LUHMES (cell line): ENCODE results near the gene PPRC1.

DNA sequence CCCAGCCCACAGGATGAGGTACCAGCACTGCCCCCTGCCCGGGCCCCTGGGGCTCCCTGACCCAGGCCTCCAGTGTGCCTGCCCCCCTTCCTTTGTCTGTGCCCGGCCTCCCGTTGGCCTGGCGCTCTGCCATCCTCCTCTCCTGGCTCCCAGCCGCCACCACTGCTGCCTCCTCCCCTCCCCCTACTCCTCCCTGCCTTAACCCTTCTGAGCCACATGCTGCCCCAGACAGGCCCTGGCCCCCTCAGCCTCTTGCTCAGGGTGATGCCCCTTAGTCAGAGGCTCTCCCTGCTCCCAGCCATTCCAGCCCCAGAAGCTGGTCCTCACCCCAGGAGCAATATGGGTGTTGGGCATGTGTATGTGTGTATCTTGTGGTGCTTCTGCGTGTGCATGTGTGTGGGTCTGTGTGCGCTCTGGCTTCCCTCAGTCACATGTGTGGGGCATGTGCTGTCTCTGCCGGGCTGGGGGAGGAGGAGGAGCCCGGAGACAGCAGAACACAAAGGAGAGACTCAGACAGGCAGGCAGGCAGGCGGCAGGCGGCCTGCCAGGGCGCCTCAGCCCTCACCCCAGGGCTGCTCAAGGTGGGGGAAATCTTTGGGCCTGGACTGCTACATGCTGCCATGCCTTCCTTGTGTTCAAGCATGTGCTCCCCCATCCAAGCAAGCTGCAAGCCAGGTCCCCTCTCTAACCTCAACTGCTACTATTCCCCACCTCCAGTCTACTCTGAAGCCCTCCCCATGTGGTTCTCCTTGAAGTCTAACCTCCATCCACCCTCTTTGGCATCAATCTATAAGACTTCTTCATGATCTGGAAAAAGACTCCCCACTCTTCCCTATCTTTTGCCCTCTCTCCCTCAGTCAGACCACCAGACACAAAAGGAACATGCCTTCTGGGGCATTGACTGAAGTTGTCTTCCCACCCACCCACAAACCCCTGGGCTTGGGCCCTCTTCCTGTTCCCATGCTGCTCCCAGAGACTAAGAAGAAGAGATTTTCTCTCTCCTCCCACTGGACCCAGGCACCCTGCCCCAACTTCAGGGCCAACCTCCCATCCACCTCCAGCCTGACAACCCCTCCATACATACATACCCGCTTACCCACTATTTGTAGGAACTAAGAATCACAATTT lies 2.3 kb downstream of the LDB1 start:
- PRO-cap, result bidirectional peak, plus-strand start at position 226 of the sequence, minus-strand start at position 168 of the sequence; bidirectional peak, plus-strand start at position 496 of the sequence, minus-strand start at position 438 of the sequence

GRCh38 chr10:102121005-102121548 lies 909 bp upstream of the LDB1 start:
- PRO-cap, result no peak

DNA sequence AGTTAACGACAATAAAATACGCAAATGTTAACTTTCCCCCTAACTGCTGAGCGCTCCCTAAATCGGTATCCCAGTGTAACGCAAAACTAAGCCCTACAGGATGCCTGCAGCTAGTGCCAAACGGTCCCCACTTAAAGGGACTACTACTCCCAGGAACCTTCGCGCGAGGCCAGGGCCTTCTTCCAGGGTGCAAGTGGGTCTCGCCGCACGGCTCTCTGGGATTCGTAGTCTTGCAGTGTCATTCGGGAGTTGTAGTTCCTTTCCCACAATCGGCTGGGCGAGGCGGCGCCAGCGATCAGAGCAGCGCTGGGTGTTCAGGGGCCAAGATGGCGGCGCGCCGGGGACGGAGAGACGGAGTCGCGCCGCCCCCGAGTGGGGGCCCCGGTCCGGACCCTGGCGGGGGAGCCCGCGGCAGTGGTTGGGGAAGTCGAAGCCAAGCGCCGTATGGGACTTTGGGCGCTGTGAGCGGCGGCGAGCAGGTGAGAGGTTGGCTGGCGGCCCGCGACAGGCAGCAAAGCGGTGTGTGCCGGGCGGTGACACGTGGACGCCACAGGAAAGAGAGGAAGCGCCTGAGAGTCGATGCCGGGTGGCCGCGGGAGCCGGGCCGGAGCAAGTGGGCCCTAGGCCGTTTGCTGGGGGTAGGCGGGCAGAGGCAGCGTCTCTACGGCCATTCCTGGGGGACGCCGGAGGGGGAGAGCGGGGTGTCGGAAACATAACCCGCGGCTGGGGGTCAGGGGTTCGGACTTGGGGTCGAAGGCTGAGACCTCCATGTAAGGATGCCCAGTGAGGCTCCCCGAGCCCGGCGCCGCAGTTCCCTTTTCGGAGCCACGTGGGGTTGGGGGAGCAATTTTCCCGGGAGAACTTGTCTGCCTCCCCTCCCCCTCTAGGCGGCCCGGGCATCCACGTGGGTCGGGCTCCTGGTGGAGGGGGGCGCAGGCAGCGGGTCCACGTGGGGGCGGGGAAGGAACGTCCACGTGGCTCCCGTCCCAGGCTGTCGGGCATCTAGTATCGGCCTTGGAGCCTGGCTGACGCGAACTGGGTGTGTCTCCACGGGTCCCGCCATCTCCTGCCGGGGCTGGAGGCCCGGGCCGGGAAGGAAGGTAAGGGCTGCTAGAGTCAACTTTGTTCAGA lies at the start of gene PPRC1:
Gene PPRC1 (plus strand): TSS at position 298 of the 1,131 bp plus-strand sequence.
- PRO-cap, result bidirectional peak, plus-strand start at position 297 of the sequence, minus-strand start at position 139 of the sequence; bidirectional peak, plus-strand start at position 1,000 of the sequence, minus-strand start at position 822 of the sequence

DNA sequence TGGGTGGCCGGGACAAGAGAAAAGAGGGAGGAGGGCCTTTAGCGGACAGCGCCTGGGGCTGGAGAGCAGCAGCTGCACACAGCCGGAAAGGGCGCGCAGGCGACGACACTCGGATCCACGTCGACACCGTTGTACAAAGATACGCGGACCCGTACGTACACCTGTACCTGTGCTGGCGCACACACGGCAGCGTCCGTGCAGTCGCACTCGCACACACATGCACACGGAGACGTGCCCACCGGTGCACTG lies 957 bp upstream of the NFKB2 start:
- PRO-cap, result no peak

GRCh38 chr10:102395820-102396493 lies 452 bp downstream of the NFKB2 start:
- PRO-cap, result no peak

- PRO-cap, result no peak
Measured at GRCh38 chr10:102397879-102398376, 2.4 kb downstream of the NFKB2 start.

DNA sequence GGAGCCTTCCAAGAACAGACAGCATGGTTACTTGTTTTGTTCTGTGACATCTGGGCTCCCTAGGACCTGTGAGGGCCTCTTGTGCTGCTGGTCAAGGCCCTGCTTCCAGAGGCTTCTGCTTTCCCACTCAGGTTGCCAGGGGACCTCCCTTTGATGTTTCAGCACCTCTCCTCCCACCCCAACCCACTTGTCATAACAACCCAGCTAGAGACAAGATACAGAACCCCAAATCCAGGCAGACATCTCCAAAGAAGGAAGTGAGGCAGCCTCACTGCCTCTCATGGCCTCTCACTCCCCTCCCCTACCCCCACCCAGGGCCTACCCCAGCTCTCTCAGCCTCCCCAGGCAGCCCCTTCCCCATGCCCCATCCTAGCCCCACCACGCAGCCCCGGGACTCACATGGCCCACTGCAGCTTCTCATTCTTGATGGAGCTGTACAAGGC lies 11.3 kb downstream of the NFKB2 start:
- PRO-cap, result no peak

DNA sequence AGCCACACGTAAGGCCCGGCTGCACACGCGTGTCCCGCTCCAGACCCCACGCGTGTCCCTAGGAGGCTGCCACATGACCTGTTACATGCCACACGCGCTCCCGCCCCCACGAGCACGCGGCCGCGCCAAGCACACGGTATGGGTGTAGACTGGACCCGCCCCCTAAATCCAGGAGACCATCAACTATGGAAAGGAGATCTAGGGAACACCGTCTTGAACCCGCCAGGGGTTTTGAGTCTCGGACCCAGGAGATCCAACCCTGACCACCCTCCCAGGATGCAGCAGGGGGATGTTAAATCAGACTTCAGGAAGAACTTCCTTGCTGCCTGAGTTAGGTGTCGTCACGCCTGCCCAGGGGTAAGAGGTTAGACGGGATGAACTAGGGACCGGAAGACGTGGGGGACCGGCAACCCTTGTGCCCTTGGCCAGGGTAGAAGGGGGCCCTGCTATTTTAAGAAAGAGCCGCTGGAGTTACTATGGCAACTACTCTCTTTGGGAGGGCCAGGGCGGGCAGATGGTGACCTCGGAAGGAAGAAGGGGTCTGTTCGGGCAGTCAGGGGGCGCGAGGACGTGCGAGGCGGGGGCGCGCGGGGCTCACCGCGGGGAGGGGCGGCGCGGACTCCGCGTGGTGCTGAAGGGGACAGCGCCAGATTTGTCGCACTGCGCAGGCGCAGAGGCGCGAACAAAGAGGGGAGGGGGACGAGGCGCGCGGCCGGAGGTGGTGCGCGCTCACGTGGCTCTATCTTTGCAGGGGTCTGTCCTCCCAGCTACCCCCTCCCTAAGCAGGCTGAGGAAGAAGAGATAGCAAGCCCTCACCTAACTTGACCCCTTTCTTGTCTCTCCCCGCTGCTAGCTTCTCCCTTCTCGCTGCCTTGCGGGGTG lies 714 bp upstream of the PSD start:
- PRO-cap, result bidirectional peak, plus-strand start at position 165 of the sequence, minus-strand start at position 83 of the sequence; bidirectional peak, plus-strand start at position 684 of the sequence, minus-strand start at position 424 of the sequence

DNA sequence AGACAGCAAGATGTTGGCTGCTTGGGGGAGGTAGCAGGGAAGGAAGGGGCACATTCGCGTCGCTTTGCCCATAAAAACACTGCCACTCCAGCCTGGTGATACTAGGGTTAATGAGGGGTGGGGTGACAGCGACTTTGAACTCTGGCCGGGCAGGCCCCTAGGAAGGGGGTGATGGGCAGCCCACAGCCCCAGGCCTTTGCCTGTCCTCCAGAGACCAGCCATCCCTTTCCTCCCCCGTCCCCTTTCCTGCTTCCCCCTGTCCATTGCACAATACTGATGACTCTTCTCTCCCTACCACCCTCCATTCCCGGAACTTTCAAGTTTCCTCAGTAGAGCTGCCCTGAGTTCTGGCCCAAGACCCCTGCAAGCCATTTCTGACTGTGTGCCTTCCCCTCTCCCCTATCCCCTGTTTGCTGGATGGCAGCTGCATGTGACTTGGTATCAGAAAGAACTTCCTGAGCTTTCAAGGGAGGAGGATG lies 2.2 kb upstream of the CUEDC2 start:
- PRO-cap, result no peak

- PRO-cap, result no peak
Measured at GRCh38 chr10:102479790-102480468, 18.7 kb downstream of the MFSD13A start.

GRCh38 chr10:102628303-102628672 lies 16.0 kb upstream of the TRIM8 start:
- PRO-cap, result no peak

DNA sequence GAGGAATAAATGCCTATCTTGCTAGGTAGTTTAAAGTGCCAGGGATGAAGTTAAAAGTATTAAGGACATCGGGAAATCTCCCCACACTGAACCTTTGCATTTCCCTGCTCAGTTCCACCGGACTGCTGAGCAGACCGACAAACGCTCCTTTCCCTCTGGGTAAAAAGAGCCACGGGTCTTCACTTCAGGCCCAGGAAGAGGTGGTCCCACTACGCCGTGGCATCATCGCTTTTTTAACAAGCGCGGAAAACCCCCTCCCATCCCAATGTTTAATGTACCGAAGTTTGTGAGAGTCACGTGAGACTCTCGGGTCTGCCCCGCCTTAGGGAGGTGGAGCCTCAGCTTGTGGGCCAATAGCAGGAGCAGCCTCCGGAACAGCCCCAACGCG lies 2.4 kb upstream of the TRIM8 start:
- PRO-cap, result bidirectional peak, plus-strand start outside the sequence, minus-strand start at position 174 of the sequence

- PRO-cap, result bidirectional peak, plus-strand start at chr10:102642932, minus-strand start at chr10:102642826; bidirectional peak, plus-strand start at chr10:102643662, minus-strand start at chr10:102643539
Measured at GRCh38 chr10:102642634-102643568, 1.4 kb upstream of the TRIM8 start.

- PRO-cap, result no peak
Measured at GRCh38 chr10:102658963-102659261, 14.6 kb downstream of the TRIM8 start.

DNA sequence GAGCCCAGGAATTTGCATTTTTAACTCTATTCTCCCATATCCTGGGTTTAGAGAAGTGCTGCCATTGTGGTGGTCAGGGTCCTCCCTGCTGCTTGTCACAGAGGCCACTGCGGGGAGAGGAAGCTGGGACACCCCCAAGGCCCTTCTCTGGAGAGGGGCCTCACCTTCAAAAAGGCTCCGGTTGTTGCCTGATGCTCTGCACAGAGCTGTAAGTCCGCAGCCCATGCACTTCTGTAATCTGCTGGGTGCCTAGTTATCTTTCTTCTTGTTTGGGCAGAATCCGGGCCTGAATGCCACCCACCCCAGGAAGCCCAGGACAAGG lies 14.9 kb downstream of the TRIM8 start:
- PRO-cap, result no peak

- PRO-cap, result no peak
Measured at GRCh38 chr10:102675891-102676699, 31.8 kb downstream of the TRIM8 start.

- PRO-cap, result no peak
Measured at GRCh38 chr10:102769288-102770142, 25.8 kb downstream of the WBP1L start.

DNA sequence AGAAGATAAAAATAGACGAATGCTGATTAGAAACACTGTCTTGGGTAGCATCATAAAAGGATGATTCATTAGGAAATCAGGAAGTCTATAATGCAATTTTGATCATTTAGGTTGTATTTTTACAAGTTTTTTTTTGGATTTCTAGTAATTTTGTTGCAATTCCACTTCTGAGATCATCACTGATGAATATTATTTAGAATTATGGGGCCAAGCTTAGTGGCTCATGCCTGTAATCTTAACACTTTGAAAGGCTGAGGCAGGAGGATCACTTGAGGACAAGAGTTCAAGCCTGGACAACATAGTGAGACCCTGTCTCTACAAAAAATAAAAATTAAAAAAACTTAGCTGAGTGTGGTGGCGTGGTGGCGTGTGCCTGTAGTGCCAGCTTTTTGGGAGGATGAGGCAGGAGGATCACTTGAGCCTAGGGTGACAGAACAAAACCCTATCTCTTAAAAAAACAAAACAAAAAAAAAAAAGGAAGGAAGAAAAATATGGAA lies 29.7 kb downstream of the WBP1L start:
- PRO-cap, result no peak

DNA sequence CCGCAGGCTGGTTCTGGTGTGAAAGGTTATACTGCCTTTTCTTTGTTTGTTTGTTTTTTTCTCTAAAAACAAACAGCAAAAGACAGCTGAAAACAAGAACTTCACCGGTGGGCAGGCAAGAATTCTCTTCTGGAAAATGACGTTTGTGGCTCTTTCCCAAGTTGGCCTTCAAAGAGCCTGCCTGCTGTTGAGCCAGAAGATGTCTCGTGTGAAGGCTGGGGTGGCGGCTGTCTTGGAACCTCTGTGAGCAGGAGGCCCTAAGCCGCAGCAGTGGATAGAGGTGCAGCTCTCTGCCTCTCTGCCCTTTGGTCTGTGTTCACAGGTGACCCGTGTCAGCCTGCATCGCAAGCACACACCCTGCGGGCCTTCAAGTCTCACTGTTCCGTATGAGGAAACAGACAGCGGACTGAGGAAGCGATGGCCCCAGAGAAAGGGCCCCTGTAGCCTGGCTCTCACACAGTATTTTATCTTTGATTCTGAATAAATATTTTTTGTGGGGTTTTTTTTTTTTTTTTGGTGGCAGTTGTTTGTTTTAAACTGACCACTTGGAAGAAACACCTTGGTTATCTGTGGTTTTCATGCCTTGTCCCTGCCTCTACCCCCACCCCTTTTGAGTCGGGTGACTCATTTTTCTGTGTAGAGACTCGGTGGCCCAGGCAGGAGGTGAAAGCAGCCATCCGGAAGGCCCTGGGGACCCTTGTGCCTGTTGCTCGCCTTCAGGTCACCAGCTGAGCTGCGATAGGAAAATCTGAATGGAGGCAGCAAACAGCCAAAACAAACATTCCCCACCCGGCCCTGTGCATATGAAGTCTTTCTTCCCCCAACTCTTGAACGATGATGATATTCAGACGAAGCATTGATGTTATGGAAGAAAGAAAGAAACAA lies 23.0 kb downstream of the CYP17A1 start:
- PRO-cap, result no peak

- PRO-cap, result no peak
Measured at GRCh38 chr10:102815728-102816777, 21.2 kb downstream of the CYP17A1 start.